ENCODE results near the genes MNT and CLUH.

DNA sequence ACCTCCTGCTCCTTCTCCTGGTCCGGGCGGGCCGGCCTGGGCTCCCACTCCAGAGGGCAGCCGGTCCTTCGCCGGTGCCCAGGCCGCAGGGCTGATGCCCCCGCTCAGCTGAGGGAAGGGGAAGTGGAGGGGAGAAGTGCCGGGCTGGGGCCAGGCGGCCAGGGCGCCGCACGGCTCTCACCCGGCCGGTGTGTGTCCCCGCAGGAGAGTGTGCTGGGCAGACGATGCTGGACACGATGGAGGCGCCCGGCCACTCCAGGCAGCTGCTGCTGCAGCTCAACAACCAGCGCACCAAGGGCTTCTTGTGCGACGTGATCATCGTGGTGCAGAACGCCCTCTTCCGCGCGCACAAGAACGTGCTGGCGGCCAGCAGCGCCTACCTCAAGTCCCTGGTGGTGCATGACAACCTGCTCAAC is 1.6 kb downstream of the HIC1 start:
- PRO-cap: no peak
- RRBS, 2 experiments: 93 to 94% methylated on average over 15 to 16 of the region's 31 CpGs

DNA sequence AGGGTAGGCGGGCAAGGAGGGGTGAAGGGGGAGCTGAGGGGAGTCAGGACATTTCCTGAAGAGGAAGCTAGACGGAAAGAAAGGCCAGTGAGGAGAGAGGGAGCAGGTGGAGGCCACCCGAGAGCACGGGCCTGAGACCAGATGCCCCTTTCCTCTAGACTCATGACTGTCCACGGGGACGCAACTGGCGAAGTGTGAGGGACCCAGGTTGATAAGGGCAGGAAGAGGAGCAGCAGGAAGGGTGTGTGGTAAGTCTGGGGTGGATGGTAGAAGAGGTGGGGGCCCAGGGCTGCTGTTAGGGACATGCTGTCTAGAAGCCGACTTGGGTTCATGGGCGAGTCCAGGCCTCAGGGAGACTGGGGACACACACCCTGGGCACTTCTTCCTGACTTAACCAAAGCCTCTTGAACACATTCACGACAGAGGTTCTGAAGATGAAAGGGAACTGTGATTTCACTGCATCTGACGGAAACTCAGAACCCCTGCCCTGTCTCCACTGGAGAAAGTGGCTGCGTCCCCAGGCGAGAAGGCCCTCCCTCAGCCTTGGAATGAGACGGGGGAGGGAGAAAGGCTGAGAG is 5.8 kb downstream of the HIC1 start:
- PRO-cap: no peak
- RRBS, 2 experiments: no CpG with 5 or more reads among the region's 14 CpGs

GRCh38 chr17:2083471-2084115 is 28.7 kb downstream of the HIC1 start:
- PRO-cap: no peak
- RRBS, 2 experiments: no CpG with 5 or more reads among the region's 8 CpGs

DNA sequence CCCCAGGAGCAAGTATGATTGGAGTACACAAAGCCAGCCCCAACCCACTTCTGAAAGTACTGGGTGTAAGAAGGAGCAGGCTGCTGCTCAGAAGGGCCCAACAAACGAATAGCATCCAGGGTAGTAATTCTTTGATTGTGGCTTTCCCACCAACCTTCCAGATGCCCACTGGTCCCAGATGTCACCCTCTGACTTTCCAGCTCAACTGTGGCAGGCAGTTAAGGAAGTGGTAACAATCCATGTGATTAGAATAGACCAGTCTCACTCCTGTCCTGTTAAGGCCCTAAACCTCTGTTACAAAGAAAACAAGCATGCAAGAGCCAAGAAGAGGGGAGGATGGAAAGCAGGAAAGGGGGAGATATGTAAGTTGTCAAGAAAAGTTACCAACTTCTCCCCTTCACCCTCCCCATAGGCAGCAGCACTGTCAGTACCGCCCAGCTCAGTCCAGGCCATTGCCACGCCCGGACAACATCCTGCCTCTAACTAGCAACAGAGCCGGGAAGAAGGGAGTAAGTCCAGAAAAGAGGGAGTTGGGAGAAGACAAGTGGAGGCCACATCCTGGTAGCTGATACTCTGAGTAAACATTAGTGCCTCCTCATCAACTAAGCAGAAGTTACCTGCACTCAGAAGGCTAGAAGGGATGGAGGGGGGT is 113.7 kb downstream of the SMG6 start:
- PRO-cap: no peak
- RRBS, 2 experiments: no CpG with 5 or more reads among the region's 5 CpGs

GRCh38 chr17:2215499-2216232 is 87.9 kb downstream of the SMG6 start:
- PRO-cap: no peak
- RRBS, 2 experiments: no CpG with 5 or more reads among the region's 18 CpGs

- PRO-cap: no peak
- RRBS, 2 experiments: no CpG with 5 or more reads among the region's 11 CpGs
Measured at GRCh38 chr17:2222671-2223487, 80.7 kb downstream of the SMG6 start.

DNA sequence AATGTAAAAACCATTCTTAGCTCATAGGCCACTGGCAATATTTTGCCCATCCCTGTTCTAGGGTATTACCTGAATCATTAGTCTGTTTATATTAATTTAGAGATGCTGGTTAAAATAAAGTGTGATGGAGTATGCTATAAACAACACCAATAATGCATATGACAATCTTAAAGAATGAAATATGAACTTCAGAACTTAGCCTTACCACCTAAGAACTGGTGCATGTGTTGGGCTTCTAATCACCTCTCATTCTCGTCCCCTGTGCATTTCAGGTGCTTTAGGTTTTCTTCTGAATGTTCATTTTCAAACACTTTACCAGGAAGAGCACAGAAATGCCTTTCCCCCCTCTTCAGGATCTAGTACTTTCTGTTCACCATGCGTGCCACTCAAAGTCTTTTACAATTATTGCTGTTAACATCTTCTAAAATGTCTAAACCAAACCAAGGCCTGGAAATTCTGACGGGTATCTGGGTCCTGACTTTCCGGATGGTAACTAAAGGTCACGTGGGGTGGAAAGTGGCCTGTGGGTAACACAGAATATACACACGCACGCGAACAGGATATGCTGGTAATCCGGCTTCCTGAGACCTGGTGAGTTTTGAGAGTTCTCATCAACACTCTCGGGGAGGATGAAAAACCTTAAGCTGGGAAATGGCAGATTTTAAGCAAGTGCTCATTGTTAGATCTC is 37.7 kb downstream of the SMG6 start:
- PRO-cap: no peak
- RRBS, 2 experiments: 95% methylated on average over 6 of the region's 10 CpGs

GRCh38 chr17:2399155-2399846 is 1.6 kb downstream of the MNT start:
- PRO-cap: bidirectional peak, plus-strand start at chr17:2399802, minus-strand start at chr17:2399568
- RRBS, 2 experiments: 2 to 3% methylated on average over 14 to 18 of the region's 51 CpGs

GRCh38 chr17:2399847-2400512 is 880 bp downstream of the MNT start:
- PRO-cap: bidirectional peak, plus-strand start at chr17:2400070, minus-strand start at chr17:2399980; bidirectional peak, plus-strand start at chr17:2400101, minus-strand start at chr17:2400118
- RRBS, 2 experiments: 1 to 2% methylated on average over 12 to 22 of the region's 56 CpGs

- PRO-cap: bidirectional peak, plus-strand start at chr17:2400670, minus-strand start at chr17:2400651; bidirectional peak, plus-strand start at chr17:2401339, minus-strand start at chr17:2401060
- RRBS, 2 experiments: 1% methylated on average over 55 of the region's 92 CpGs
Measured at GRCh38 chr17:2400513-2401458, at the start of gene MNT. Gene MNT (minus strand): TSS chr17:2401060.

DNA sequence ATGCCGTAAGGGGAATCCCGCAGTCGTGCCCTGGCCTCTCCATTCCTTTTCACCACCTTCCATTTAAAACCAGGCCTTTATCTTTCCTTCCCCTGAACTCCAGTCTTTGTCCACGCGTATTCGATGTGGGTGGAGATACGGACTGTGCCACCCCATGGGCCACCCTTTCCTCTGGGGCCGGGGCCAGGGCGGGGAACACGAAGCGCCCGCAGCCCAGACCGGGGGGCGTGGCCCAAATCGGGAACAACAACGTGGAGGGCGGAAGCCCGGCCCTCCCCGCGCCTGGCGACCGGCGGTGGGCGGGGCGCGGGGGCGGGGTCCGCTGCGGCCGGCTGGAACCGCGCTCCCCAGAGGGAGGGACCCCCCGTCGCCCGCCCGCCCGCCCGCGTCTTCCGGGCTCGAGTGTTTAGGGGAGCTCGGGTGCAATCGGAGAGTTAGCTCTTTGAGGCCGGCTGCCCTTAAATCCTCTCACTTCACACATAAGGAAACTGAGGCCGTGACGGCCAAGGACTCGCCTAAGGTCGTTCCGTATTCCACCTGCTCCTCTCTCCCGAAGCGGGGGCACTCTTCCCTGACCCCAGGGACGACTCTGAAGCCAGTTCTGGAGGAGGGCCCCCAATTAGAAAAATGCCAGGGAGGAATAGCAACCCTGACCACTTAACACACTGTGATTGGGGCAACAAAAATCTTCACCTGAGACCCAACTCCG is 1.1 kb upstream of the MNT start:
- PRO-cap: no peak
- RRBS, 2 experiments: 1 to 2% methylated on average over 27 of the region's 53 CpGs

GRCh38 chr17:2435138-2435764 is 34.4 kb upstream of the MNT start:
- PRO-cap: no peak
- RRBS, 2 experiments: no CpG with 5 or more reads among the region's 10 CpGs

DNA sequence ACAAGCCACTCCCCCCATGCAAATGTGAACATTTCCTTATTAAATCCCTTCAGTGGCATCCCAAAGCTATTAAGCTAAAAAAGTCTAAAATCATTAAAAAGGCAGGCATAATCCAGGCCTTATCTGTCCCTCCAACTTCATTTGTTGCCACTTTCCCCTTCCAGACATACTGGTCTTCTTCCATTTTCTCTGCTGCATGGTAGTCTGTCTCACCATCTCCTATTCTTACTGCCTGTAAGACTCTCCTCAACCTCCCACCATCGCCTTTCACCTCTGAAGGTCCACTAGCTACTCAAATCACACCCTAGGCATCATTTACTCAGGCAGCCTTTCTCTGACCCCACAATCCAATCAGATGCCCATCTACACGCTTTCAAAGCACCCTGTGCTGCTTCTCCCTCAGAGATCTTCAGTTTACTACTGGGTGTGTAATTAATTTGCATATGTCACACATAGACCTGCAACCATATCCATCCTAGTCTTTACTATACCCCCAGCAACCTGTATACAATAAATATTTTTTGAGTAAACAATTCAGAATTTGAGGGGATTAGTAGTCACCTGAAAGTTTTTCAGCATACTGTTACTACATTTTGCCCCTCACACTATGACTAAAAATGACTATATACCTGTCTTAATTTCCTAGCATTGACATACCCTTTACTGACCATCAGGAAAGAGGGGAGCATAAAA is 2.8 kb downstream of the METTL16 start:
- PRO-cap: no peak
- RRBS, 2 experiments: no CpG with 5 or more reads among the region's 2 CpGs

DNA sequence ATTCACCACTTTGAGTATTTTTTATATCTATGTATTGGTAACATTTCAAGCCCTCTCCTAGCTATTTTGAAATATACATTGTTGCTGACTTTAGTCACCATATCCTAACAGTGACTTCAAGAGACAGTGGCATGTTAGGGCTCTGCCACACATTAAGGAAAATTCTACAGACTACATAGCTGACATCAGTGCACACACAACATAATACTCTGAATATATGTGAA is 1.5 kb downstream of the METTL16 start:
- PRO-cap: unidirectional peak, plus-strand start at position 155 of the sequence

GRCh38 chr17:2562976-2563642 is 30.3 kb upstream of the PAFAH1B1 start:
- PRO-cap: no peak
- RRBS, 2 experiments: 44 to 73% methylated on average over 4 to 6 of the region's 18 CpGs

DNA sequence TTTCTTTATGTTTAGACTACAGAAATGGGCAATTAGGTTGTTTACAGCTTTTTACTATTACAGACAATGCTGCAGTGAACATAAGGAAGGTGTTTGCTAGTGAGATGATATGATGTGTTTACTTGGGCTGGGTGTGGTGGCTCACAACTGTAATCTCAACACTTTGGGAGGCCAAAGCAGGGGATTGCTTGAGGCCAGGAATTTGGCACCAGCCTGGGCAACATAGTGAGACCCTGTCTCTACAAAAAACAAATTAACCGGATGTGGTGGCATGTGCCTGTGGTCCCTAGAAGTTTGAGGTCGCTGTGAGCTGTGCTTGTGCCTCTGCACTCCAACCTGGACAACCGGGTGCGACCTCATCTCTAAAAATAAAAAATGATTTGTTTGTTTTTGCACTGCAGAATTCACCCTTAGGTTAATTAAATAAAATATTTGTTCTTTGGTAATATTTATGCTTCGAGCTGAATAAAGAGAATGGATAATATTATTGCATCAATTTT is 15.0 kb downstream of the PAFAH1B1 start:
- PRO-cap: no peak
- RRBS, 2 experiments: 49 to 64% methylated on average over 2 of the region's 5 CpGs

DNA sequence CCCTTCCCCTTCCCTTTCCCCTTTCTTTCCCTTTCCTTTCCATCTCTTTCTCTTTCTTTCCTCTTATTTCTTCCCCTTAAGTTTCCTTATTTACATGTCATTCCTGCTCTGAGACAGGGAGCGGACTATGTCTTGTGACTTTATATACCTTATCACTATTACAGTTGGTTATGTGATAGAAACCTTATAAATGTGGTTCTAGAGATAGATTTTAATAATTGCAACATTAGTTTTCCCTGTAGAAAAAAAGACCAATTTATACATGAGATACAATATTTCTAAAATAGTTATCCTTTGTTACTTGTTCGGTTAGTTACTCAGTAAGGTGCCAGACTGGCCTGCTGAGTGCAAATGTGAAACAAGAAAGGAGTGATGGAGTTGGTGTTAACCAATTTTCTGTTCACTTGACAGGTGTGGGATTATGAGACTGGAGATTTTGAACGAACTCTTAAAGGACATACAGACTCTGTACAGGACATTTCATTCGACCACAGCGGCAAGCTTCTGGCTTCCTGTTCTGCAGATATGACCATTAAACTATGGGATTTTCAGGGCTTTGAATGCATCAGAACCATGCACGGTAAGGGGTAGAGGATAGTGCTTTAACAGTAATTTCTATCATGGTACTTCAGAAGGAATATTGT is 41.7 kb downstream of the CLUH start:
- PRO-cap: no peak
- RRBS, 2 experiments: no CpG with 5 or more reads among the region's 6 CpGs

DNA sequence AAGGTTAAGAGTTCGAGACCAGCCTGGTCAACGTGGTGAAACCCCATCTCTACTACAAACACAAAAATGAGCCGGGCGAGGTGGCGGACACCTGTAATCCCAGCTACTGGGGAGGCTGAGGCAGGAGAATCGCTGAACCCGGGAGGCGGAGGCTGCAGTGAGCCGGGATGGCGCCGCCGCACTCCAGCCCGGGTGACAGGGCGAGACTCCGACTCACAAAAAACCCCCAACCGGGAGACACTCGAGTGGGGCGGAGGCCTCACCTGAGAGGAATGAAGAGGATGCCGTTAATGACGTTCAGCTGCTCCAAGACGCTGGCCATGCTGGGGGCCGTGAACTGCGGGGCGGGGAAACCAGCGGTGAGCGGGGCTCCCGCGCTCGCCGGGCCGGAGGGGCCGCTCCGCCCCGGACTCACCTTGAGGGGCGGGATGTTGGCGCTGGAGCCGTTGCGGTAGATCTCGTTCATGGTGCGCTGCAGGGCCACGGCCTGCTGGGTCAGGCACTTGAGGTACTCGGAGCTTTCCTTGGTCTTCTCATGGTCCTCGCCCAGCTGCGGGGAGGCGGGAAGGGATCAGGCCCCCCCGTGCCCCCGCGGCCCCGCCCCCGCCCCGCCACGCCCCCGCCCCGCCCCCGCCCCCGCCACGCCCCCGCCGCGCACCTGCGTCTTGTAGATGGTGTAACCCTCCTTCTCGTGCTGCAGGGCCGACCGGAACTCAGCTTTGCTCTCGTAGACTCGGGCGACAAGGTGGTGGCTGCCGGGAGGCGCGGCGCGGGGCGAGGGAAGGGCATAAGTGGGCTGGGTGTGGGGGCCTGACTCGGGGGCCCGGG is 20.0 kb downstream of the CLUH start:
- PRO-cap: no peak
- RRBS, 2 experiments: 97% methylated on average over 12 of the region's 75 CpGs

GRCh38 chr17:2693769-2694769 is 17.5 kb downstream of the CLUH start:
- PRO-cap: no peak
- RRBS, 2 experiments: 91 to 98% methylated on average over 4 of the region's 45 CpGs

DNA sequence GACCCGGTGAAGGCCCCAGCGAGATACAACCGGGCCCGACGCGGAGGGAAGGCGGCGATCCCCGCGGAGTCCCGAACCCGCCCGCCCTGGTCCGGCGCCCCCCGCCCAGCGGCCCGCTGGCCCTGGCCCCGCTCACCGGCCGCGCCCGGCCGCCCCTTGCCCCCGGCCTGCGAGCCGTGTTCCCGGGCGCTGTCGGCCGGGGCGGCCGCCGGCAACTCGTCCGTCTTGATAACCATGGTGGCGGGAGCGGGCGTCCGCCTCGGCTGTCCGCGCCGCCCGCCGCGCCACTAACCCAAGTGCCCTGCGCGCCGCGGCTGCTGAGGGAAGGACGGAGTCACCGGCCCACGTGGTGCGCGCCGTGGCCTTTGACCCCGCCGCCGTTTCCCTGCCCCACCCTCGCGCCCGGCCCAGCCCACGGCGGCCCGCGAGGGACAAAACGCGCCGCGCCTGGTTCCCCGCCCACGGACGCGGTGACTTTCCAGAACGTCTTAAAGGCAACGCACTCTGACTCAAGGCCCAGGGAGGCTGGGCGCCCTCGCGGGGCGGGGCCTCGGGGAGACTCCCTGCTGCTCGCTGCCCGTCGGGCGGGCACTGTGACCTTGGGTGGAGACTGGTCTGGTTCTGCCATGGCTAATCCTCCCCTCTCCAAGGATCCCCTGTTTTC is at the start of gene CLUH:
TSS of gene CLUH (minus strand) at position 339 of the 664 bp plus-strand sequence.
- PRO-cap: bidirectional peak, plus-strand start at position 591 of the sequence, minus-strand start at position 289 of the sequence
- RRBS, 2 experiments: 2% methylated on average over 30 to 35 of the region's 86 CpGs

All from HEK293 (cell line).